Hair follicular keratinocyte (primary cell): ENCODE data around the gene ZNF25.

DNA sequence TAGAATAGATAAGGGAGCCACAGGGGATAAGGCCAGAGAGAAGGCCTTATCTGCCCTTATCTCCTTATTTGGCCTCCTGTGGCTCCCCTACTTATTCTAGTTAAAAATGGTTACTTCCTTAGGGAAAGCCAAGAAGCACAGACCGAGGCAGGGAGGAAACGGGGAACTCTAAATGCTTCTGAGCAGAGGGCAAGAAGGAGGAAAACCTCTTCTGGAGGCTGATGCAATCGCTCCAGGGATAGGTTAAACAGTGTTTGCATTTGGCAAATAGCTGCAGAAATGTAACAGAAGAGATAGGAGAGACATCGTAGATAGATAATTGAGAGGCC lies 18.6 kb downstream of the NRP1 start:
- RAMPAGE, long total RNA = no peak

DNA sequence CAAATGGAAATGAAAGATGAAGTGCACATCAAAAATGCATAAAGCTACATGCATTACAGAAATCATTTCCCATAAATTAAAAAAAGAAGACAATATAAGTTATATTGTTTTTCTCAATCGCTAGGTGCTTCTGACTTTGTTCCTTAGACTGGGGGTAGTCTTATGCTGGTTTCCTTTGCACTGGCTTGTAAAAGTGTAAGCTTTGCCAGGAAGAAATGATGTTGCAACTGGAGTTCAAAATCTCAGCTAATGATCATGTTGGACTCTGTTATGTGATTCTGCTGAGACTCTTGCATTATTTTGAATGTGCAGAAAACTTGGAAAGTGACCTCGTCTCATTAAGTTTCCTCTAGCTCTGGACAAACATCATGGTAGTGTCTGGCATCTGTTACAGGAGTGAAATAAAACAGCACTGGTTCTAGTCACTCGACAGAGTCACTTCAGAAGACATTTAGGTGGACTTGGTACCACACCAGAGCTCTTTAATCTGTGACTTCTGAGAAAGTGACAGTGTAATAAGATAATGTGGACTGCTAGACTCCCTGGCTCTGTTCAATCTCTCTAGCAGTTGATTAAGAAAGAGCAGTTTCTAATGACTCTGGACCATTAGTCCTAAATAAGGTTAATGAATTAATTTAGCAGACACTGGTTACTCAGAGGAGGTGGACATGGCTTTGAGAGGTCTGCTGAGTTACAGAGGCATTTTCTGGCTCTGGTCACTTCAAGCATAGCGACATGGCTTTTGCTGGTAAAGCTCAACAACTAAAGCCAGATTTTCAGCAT lies 2.2 kb downstream of the NRP1 start:
- RAMPAGE, long total RNA = no peak

DNA sequence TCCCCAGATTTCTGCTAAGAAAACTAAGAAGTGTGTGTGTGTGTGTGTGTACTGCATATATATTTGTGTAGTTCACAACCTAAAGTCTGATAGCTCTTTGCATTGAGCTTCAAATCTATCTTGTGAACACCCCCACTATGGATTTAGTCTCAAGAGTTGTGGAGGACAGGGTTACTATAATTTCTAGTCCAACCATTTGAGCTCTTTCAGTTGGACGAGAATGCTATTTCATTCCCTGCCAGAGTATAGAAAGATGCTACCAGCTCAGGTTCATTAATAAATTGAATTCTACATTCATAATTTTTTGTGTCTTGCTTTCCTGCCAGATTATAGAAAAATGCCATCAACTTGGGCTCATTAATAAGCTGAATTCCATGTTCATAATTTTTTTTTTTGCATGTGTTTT lies 1.6 kb downstream of the NRP1 start:
- RAMPAGE, long total RNA = no peak

GRCh38 chr10:34078529-34079602 lies 736.2 kb downstream of the PARD3 start:
- RAMPAGE, long total RNA = no peak

DNA sequence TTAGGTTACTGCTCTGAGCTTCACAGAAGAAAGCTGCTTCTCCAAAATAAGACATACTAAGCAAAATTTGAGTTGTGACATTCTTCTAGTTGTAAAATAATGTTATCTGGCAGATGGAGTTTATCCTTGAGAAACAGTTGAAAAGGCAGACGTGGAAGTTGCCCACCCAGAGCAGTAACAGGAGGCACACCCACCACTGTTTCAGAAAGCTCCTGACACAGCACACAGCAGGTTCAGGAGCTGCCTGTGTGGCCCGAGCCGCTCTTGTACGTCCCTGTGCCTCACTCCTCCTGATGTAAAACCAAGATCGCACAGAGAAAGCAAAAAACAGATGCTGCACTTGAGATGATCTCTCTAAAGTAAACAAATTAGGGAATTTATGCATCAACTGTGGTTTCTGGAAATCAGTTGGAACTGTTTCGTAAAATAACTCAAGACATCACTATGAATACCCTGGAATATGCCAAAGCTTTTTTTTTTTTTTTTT lies 620.9 kb downstream of the PARD3 start:
- RAMPAGE, long total RNA = no peak

DNA sequence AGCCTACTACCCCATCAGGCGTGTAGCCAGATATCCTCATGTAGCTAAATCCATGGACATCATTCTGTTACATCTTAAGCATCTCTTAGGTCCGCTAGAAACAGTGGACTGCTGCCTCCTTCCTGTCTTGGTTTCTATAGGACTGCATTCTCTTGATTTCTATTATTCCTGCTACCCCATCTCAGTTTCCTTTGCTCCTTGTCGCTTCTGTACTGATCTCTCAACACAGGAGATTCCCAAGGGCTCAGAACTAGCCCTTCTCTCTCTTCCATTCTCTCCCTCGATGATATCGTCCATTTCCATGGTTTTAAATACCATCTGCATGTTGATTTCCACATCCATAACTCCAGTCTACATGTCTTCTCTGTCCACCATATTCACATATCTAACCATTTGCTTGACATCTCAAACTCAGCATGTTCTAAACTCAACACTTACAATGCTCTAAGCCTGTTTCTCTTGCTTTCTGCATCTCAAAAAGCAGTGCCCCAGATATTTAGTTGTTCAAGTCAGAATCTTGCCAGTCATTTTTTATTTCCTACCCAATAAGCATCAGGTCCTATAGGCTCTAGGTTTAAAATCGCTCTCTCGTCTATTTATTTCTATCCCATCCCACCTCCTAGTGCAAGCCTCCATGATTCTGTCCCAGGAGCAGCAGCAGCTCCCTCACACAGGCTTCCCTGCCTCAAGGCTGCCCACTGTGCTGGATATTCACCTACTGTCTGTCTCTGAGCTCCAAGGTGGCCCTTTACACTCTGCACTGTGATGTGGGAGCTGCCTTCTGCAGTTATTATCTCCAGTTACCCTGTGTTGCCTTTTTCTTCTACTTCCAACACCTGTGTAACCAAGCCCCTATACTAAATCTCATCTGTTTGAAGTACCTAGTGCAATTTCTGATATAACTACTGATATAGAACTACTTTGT lies 581.7 kb downstream of the PARD3 start:
- RAMPAGE, long total RNA = no peak

DNA sequence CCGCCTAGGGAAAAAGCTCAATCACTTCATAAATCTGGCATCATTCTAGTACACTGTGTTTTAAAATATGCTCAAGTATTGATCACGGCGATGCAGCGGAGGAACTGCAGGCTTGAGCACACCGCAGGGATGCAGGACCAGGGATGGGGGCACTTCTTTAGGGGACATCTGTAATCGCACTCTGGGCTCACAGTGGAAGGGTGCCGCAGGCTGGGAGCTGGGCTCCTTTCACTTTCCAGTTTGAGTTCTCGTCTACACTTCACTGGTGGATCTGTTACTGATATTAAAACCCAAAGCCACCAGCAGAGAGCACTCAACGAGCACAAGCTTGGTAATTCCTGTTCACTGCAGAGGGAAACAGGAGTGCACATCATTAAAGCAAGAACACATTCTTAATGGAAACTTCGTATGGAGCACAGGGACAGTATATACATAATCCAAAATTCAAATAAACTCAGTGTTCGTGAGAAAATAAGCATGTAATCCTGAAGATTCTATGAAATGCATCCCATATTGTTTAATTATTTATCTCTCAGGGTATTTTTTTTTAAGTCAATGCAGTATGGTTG lies 91.3 kb downstream of the PARD3 start:
- RAMPAGE, long total RNA = no peak

DNA sequence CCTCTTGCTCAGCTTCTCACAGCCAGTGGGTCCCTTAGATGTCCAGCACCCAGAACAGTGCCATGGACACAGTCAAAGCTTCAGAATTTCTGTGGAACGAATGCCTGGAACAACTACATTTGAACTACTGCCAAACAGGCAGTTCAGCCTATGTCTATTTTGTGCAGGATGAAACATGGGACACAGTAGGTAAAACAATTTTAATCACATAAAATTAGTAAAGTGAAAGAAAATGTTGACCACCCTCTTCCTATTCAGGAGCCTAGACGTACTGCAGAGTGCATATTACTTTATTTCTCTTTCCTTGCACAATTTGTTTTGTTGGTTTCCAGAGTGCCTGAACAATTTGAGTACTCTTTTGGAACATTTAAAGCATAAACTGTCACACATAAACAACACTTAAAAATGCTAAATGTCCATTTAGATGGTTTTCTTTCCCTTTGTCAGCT lies 2.1 kb downstream of the PARD3 start:
- RAMPAGE, long total RNA = no peak

DNA sequence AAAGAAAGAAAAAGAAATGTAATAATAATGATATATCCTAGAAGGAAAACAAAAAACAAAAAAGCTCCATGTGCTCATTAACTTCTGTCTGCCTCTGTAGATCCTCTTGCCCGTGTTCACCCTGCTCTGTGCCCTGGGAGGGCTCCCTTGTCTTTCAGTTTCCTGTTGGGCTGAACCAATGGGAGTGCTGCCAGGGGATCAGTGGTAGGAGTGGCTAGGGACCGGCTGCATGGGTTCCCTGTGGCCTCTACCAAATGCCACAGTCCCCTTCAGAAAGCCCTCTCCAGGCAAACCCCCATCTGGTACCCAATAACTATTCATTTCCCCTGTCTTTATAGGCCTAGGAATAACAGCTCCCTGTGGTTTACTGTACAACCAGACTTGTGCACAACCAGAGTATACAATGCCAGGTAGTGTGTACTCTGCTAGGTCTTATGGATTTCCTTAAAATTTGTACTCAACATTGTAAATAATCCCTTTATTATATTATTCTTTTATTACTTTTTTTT lies 51.8 kb upstream of the PARD3 start:
- RAMPAGE, long total RNA = no peak

GRCh38 chr10:35640518-35641592 lies 1.2 kb downstream of the FZD8 start:
- RAMPAGE, long total RNA = no peak

DNA sequence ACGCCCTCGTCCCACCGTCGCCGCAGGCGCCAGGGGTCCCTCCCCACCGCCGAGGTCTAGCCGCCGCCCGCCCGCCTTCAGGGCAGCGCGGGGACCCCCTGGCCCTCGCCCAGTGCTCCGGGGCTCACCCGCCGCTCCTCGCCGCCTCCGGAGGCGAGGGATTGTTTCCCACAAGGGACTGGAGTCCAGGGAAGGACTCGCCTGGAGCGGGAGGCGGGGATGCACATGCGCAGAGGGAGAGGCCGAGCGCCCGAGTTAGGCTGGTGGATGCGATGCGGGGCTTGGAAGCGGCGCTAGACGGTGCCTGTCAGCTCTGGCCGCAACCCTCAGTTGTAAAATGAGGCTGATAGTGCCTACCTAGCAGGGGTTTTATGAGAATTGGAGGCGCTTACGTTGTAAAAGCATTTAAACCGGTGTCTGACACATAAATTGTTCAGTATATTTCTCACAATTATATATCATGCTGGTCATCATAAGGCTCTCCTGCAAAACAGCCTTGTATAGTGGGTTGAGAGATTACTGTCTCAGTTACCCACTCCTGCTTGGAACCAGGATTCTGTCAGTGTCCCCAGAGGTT lies 555 bp upstream of the ZNF248 start:
- RAMPAGE, long total RNA = no peak

GRCh38 chr10:37860755-37861487 lies 3.5 kb upstream of the ZNF248 start:
- RAMPAGE, long total RNA = no peak

GRCh38 chr10:37976046-37977069 lies at the start of gene ZNF25:
ZNF25 (minus strand) TSS chr10:37976647.
- RAMPAGE, long total RNA = no peak

DNA sequence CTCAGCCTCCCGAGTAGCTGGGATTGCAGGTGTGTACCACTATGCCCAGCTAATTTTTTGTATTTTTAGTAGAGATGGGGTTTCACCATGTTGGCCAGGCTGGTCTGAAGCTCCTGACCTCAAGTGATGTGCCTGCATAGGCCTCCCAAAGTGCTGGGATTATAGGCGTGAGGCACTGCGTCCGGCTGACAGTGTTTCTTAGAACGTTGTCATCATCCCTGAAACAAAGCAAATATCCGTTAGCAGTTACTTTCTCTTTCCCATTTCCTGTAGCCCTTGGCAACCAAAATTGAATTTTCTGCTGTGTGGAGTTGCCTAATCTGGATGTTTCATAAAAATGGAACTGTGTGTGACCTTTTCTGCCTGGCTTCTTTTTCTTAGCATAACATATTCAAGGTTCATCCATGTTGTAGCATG lies 22.4 kb downstream of the ZNF33A start:
- RAMPAGE, long total RNA = no peak

- RAMPAGE, long total RNA = no peak
Measured at GRCh38 chr10:38122846-38123519, 28.8 kb downstream of the ZNF37A start.

DNA sequence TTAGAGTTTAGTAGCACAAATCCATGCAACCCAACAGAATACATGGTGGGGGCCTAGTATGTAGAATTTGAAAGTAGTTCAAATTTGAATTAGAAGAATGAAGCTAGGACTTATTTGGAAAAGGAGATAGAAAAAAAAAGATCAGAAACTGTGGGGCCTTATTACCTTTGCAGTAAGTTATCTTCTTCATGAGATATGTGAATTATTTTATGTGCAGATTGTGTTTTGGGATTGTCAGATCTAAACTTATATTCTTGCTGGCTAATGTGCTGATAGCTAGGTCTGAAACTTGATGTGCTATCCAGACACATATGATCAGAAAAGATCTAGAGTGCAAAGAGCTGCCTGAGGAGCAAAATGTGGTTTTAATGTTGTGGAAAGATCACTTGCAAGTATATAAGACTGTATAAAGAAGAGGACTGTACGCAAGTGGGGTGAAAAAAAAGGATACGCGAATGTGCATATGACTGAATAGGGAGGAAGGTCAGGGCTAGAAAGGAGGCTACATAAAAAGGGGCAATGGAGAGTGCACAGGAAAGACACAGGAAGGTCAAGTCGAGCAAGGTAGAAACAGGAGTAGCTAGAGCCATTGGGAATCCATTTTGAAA lies 254.6 kb downstream of the ZNF37A start:
- RAMPAGE, long total RNA = no peak

- RAMPAGE, long total RNA = no peak
Measured at GRCh38 chr10:39607766-39608196, 1513.6 kb downstream of the ZNF37A start.

GRCh38 chr10:42475437-42476622 lies 162.5 kb downstream of the ZNF33B start:
- RAMPAGE, long total RNA = no peak

- RAMPAGE, long total RNA = no peak
Measured at GRCh38 chr10:42551658-42552615, 86.4 kb downstream of the ZNF33B start.

- RAMPAGE, long total RNA = no peak
Measured at GRCh38 chr10:42552616-42553365, 85.6 kb downstream of the ZNF33B start.